Neutrophil (primary cell): ENCODE results near the genes HDAC3, PCDH1, DELE1 and RNF14.

GRCh38 chr5:141514956-141515748, 26.3 kb downstream of the PCDHGC5 start:
- PRO-cap, result no peak

GRCh38 chr5:141524525-141525669, 36.0 kb downstream of the PCDHGC5 start:
- PRO-cap, result no peak

- PRO-cap, result no peak
Measured at GRCh38 chr5:141550543-141551134, 61.8 kb downstream of the PCDHGC5 start.

DNA sequence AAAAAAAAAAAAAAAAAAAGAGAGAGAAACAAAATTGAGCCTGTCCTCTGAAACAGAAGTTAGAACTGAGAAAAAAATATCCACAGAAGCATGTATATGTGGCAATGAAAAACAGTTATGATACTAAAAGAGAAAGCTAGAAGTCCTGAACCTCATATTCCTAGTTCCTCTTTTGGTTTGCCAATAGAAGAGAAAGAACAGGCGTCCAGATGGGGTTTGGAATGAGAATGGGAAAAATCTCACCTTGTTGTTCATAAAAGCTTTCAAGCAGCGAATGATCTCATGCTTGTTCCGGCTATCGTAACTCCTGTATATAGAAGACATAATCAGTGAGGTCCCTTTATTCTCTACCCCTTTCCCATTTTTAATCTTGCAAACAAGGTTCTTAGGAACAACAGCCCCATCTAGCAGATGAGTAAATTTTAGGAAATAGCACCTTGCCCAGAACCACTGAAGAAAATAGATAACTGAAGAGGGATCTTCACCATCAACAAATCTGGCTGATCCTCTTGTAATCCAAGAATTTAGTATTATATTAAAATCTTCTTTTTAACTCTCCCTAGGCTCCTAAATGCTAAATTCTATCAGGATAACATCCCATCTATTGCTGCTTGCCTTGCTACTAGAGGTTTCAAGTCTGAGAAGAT, 36.6 kb downstream of the DIAPH1 start:
- PRO-cap, result no peak

DNA sequence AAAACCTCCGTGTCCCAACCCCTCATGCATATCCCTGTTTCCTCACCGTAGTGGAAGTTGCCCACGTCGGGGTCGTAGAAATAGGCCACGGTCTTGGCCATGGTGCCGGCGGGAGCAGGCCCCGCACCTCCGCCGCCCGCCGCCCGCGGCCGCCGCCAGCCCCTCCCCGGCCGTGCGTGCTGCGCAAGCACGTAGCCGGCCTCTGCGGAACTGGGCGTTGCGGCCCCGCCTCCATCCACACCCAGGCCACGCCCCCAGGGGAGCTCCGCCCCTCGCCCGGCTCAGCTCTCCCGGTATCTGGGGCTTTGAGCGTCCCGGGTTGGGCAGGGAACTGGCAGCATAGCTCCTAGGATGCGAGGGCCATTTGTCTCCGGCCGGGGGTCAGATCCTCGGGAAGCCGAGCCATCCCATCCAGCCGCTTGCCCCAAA, at the start of gene HDAC3:
HDAC3 (minus strand) TSS at position 160 of the 429 bp plus-strand sequence.
- PRO-cap, result bidirectional peak, plus-strand start at position 312 of the sequence, minus-strand start at position 160 of the sequence

GRCh38 chr5:141808433-141809046, 69.7 kb downstream of the PCDH1 start:
- PRO-cap, result no peak

DNA sequence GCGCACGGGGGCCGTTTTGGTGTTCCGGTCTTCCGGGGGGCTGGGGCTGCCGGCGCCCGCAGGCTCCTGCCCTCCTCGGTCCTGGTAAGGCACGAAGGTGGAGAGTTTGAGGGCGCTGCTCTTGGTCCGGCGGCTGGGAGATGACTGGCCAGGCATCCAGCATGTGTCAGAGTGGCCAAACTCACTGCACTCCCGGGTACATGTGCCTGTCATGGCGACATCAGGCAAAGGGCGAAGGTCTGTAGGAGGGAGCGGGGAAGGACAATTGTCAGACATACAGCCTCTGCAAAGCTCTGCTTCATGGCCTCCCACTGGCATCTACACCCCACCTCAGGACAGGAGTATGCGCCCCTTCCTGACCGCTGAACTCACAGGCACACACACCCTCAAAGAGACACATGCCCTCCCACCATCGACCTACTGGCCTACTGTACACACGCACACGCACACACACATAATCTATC, 24.0 kb downstream of the PCDH1 start:
- PRO-cap, result no peak

DNA sequence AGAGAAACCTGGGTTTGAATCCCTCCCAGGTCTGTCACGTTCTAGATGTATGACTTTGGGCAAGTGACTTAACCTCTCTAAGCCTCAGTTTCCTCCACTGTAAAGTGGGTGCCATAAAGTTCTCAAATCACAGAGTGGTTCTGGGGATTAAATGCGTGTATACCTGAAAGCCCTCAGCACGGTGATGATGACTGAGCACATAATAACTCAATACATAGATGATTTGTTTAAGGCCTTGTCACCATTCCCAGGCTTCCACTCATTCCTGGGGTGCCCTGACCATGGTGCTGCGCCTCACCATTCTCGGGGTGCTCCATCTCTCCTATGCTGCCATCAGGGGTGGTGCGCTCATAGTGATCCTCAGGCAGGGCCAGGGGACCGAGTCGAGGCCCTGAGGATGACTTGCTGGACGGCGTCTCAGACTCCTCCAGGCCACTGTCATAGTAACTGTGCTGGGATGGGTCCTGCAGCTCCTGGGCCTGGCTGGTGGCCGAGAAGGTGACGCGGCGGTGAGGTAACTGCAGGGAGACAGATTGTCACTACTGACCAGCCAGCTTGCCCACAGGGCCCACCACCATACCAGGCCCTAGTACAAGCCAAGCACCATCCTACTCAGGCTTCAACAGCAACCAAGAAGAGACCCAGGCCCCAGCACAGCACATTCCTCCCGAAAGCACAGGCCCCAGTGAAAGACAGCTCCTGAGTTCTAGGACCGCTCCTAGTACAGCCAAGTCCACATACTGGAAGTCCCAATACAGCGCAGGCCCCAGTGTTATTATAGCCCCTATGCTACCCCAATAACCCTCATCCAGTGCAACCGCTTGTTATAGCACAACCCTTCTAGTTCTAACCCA, 21.0 kb downstream of the PCDH1 start:
- PRO-cap, result no peak

DNA sequence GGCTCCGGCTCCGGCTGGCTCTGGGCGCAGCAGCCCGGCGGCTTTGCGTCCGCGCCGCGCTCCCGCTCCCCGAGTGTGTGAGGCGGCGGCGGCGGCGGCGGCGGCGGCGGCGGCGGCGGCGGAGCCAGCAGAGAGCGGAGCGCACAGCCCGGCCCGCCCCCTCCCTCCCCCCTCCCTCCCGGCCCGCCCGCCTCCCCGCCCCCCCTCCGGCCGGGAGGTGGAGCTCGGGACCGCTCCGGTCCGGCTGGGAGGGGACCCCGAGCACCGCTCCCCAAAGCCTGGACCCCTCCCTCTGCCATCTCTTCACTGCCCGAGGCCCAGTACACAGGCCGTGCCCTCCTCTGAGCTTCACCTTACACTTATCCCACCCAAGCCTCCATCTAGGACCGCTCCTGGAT, at the start of gene PCDH1:
PCDH1 (minus strand) TSS at position 79 of the 398 bp plus-strand sequence.
- PRO-cap, result unidirectional peak, minus-strand start at position 77 of the sequence

DNA sequence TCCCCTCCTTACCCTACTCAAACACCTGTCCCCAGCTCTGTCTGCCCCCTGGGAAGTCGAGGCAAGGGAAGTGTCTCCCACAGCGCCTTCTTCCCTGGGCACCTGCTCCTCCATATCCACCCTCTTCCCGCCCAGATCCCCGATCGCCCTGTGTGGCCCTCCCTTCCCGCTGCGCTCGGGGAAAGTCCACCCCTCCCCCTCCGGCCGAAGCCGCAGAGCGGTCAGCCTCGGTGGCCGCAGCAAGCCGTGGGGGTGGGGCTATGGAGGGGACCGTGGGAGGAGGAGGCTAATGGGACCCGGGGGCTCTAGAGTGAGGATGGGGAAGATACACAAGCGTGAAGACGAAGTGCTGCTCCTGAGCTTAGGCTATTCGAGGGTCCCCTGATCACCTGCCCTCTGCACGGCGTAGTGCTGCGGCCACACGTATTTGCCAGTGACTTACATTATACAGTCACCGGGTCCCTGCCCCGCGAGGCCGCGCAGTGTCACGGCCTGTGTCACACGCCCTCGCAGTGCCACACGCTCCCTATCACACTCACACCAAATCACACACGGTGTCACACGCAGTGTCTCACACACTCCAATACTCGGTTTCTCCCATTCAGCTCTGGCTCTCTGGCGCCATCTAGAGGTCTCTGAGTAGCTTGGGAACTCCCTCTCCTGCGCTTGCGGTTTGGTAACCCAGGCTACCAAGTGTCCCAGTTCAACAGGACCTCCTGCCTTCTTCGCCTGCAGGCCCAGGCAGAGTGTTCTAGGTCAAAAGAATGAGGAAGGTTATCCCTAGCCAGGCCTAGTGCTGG, 720 bp upstream of the PCDH1 start:
- PRO-cap, result no peak

DNA sequence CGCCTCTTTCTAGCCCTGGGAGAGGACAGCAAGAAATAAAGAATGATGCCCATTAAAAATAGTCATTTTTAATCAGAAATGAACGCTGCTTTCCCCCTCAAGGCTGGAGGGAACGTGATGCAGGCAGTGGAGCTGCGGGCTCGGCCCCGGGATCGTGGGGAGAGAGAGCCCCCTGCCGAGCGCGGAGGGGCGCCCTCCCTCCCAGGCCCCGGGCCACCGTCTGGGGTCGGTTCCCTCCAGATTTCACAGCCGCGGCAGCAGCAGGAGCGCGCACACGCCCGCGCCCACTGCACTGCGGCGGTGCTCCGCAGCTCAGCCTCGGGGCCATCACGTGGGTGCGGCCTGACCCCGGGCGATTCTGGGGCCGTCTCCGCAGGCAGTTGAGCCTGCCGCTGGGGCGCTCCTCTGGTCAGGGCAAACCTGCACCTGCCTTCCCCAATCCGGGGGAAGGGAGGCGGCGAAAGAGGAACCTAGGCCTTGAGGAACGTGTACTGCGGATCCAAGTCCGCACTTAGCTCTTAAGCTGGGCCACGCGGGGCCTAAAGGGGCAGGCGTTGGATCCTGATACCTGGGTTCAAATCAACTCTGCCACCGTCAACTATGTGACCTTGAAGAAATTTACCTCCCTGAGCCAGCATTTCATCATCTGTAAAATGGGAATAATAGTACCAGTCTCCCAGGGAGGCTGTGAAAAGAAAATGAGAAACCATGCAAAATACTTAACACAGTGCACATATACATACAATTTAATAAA, 9.4 kb upstream of the DELE1 start:
- PRO-cap, result no peak

DNA sequence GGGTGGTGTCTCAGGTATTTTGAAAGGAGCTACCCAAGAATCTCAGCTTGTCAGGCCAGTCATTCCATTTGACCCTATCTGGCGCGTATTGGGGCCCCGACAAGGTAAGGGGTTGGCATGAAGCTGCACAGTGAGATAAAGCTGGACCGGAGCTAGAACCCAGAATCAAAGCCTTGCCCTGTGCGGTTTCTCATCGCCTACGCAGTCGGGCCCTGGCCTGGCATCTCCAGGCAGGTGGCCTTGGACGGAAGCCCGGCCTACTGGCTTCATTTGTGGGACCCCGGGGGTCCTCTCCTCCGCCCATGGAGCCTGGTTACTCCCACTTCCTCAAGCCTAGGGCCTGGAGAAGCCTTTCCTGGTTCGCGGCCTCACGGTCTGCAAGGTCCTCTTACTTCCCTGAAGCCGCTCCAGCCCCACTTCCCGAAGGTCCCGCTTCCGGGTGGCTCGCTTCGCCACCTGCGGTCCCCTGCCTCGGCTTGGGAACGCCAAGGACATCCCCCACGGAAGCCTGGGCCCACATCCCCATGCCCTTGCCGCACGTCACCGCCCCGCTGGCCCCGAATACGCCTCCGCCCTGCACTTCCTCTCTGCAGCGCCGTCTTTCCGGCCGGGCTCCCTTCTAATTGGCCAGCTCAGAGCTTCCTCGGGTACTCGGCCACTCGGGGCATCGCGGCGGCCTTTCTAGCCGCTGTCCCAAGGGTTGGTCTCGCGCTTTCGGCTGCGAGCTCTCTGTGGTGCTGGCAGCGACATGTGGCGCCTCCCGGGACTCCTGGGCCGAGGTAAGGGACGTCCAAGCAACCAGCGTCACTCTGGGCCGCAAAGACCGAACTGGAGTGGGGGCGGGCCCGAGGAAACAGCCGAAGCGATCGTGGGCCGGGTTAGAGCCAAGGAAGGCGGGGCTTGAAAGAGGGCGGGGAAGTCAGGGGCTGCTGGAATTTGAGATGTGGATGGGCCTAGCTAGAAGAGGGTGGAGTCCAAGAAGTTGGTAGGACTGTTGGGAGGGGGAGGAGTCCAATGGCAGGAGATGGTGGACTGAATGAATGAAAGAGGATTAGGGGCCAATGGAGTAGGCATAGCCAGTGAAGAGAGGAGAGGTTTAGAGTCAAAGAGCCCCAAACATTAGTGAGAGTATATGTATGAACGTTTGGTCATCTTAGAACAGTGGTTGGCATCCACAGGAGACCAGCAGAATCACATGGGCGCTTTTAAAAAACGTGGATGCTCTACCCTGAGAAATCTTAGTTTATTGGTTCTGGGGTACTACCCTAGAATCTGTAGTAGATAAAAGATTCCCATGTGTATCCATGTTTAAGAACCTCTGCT, at the start of gene DELE1:
DELE1 (plus strand) TSS at position 678 of the 1,323 bp plus-strand sequence.
- PRO-cap, result bidirectional peak, plus-strand start at position 711 of the sequence, minus-strand start at position 476 of the sequence; bidirectional peak, plus-strand start at position 822 of the sequence, minus-strand start at position 830 of the sequence

- PRO-cap, result no peak
Measured at GRCh38 chr5:141930887-141931270, 7.2 kb downstream of the DELE1 start.

GRCh38 chr5:141945135-141945775, 12.7 kb downstream of the PCDH12 start:
- PRO-cap, result no peak

GRCh38 chr5:141958726-141959313, 818 bp upstream of the PCDH12 start:
- PRO-cap, result no peak

- PRO-cap, result no peak
Measured at GRCh38 chr5:141968559-141969756, at the start of gene RNF14. TSS of gene RNF14 (plus strand) at chr5:141969105.

GRCh38 chr5:142011878-142012917, 629 bp downstream of the GNPDA1 start:
- PRO-cap, result no peak

- PRO-cap, result no peak
Measured at GRCh38 chr5:142143434-142144217, 35.0 kb downstream of the NDFIP1 start.

- PRO-cap, result no peak
Measured at GRCh38 chr5:142145171-142145701, 36.7 kb downstream of the NDFIP1 start.

GRCh38 chr5:142153184-142153663, 44.6 kb downstream of the NDFIP1 start:
- PRO-cap, result no peak